BJ (cell line): ENCODE results near the genes IFI27L2 and DICER1.

GRCh38 chr14:93106791-93107086 lies 9.0 kb downstream of the ITPK1 start:
- CAGE, long polyA plus RNA: no peak
- RRBS: 95% methylated on average over 1 of the region's 3 CpGs

GRCh38 chr14:93207885-93208498 lies 936 bp downstream of the UBR7 start:
- CAGE, long polyA plus RNA: no peak
- RRBS: no CpG with 5 or more reads among the region's 5 CpGs

DNA sequence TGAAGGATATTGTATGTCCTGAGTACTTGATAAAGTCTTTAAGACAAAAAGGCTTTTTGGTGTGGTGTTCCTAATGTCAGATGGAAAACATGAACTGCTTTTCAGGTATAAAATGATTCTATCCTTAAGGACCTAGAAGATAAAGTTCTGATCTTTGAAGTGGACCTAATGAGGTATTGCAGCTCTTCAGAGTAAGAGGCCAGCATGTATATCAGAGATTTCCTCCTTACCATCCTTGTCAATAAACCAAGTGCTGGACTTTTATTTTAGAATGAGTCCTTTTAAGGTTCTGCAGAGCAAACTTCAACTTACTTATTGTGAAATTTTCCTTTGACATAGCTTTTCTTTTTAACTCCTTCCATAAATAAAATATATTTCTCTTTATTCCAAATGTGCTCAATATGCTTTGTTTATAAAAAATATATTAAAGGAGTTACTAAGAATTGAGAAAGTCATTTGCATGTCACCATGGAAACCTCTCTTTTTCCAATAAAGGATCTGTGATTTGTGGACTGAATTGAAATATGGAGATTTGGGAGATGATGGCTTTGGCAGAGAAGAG lies 50.2 kb downstream of the UNC79 start:
- CAGE, long polyA plus RNA: no peak

DNA sequence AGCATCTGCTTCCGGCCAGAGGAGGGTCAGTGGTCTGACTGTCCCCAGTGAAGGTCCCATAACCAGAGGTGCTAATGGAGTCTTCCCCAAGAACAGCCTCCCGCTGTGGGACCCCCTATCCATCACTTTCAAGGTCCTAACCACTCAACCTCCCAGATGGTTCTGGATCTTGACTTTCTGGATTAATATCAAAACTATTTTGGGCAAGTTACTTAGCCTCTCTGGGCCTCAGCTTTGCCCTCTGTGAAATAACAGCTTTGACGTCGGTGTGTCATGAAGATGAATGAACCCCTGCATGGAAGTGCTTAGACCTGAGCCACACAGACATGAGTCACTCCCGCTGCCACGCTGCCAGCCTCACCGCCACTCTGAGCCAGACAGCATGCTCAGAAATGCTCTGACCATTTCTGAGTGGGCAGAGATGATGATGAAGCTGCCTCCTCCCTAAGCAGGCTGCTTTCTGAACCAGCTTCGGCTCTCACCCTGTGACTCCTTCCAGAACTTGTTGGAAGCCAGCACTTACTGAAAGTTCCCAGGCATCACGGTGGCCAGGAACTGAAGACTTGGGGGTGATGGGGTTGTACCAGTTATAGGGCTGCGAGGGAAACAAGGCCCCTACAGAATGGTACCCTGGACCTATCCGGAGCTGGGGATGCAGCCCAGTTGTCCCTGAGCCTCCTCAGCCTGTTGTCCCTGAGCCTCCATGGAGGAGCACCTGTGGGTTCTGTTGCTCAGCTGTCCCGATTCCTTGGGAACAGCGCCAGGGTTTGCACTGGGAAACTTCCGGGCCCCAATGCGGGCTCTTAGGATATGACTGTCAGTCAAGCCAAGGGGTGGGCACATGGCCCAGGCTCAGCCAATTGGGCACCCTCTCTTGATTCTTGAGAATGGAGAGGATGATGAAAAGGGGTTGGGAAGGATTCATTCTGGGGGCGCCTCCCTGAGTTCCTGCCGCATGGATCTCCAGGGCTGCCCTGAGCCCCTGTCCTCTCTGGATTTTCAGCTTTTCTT lies 2.0 kb upstream of the CCDC197 start:
- CAGE, long polyA plus RNA: no peak
- RRBS: no CpG with 5 or more reads among the region's 17 CpGs

- CAGE, long polyA plus RNA: no peak
- RRBS: no CpG with 5 or more reads among the region's 1 CpG
Measured at GRCh38 chr14:94054308-94054591, 26.8 kb downstream of the DDX24 start.

- CAGE, long polyA plus RNA: no peak
- RRBS: no CpG with 5 or more reads among the region's 1 CpG
Measured at GRCh38 chr14:94058470-94058865, 22.5 kb downstream of the DDX24 start.

DNA sequence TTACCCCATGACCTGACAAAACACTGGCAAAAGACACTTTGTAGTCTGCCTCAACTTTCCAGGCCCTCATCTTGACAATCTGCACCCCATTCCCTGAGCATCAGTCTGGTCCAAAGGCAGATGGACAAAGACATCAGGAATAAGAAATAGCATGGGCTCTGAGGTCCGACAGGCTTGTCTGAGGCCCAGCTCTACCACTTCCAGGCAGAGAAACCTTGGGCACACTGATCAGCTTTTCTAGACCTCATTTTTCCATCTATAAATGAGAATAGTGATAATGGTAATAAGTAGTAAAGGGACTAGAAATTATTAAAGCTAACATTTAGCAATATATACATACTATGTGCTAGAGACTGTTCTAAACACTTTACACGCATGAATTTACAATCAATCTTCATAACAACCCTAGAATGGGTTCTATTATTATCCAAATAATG lies 21.8 kb downstream of the DDX24 start:
- CAGE, long polyA plus RNA: no peak
- RRBS: no CpG with 5 or more reads among the region's 2 CpGs

DNA sequence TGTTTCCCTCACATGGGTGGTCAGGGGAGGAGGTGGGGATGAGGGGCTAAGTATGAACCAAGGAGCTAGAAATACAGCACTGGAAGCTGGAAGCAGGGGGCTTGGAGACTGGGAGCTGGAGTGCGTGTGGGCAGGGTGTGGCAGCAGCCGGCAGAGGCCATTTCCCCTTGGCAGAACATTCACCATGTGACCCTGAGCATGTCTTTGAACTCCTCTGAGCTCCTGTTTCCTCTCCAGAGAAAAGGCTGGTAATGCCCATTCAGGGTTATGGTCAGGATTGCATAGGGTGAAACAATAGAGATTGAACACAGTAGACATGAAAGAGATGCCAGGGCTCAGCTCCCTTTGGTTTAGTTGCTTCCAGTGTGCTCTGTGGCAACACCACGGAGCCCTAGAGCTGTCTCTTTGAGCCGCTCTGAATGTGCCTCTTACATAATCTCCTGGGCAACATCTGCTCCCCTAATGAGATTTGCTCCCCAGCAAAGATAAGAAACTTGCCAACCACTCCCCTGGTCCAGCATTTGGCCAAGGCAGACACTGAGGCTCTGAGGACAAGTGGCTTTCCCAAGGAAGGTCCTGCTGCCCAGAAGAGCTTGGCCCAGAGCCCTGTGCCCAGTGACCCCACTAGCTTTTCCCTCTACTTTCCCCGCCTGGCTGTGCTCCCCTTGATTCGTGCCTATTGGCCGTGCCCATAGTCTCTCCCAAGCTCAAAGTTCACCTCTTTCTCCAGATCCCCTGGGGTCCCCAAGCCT lies 14.3 kb downstream of the IFI27L2 start:
- CAGE, long polyA plus RNA: no peak
- RRBS: no CpG with 5 or more reads among the region's 7 CpGs

GRCh38 chr14:94128900-94129898 lies at the start of gene IFI27L2:
Gene IFI27L2 (minus strand): TSS chr14:94129604.
- CAGE, long polyA plus RNA: start-site peak on the minus strand at chr14:94129397-94129662, 652 and 671 reads in 2 replicates
- RRBS: 0% methylated on average over 2 of the region's 35 CpGs

DNA sequence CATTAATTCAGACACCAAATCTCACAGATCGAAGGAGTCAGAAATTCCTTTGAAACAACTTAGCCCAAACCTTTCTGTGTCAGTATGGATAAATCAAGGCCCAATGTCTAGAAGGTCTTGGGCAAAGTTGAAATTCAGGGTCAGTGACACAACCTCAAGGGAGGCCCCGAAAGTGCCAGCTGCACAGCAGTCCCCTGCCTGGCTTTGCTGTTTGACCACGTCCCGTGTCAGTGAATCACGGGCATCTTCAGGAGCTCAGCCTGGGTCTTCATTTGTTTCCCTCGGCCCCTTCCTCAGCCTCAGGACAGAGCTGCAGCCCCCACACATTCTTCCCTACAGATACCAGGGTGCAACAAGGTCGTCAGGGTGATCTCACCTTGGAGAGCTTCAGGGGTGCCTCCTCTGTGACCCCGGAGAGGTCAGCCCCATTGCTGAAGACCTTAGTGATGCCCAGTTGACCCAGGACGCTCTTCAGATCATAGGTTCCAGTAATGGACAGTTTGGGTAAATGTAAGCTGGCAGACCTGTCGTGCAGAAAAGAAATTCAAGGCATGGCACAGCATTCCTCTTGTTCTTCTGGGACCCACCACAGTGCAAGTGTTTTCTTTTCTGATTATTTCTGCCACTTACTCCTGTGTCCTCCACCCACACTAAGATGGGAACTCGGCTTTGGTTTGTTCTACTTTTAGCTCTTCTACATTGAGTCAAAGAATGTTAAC lies 9.2 kb downstream of the SERPINA1 start:
- CAGE, long polyA plus RNA: no peak
- RRBS: no CpG with 5 or more reads among the region's 11 CpGs

DNA sequence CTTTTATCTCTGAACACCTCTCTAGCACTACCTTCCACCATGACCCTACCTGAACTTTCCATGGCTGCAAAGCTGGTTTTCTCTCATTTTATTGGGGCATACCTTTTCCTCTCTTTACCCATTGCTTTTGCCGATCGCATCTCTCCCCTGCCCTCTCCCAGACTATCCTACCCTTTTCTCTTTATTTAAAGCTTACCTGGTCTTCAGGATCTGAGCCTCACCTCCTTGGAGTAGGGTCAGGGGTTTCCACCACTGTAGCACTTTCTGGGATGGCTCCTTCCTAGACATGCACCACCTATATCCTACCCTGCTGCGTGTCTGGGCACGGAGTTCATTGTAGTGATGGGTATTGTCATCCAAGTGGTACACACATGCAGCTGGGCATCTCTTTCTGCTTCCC lies 11.2 kb downstream of the SERPINA11 start:
- CAGE, long polyA plus RNA: no peak
- RRBS: no CpG with 5 or more reads among the region's 4 CpGs

- CAGE, long polyA plus RNA: no peak
- RRBS: no CpG with 5 or more reads among the region's 7 CpGs
Measured at GRCh38 chr14:94451052-94451616, 1.5 kb downstream of the SERPINA11 start.

- CAGE, long polyA plus RNA: no peak
- RRBS: no CpG with 5 or more reads among the region's 2 CpGs
Measured at GRCh38 chr14:94475706-94476016, 336 bp downstream of the SERPINA9 start.

DNA sequence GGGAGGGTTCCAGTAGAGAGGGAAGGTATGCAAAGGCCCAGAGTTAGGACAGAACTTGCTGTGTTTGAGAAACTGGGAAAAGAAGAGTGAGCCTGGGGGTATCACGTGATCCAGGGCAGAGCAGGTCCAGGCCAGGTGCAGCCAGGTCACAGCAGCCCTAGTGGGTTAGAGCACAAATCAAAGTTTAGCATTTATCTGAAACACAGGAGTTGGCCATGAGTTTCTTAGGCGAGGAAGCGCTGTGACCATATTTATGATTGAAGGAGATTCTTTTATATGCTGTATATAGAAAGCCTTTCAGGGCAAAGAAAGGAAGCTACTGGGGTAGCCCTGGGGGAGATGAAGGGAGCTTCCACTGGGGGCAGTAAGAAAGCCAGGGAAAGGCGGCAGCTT lies 1.7 kb downstream of the SERPINA5 start:
- CAGE, long polyA plus RNA: no peak
- RRBS: no CpG with 5 or more reads among the region's 4 CpGs

DNA sequence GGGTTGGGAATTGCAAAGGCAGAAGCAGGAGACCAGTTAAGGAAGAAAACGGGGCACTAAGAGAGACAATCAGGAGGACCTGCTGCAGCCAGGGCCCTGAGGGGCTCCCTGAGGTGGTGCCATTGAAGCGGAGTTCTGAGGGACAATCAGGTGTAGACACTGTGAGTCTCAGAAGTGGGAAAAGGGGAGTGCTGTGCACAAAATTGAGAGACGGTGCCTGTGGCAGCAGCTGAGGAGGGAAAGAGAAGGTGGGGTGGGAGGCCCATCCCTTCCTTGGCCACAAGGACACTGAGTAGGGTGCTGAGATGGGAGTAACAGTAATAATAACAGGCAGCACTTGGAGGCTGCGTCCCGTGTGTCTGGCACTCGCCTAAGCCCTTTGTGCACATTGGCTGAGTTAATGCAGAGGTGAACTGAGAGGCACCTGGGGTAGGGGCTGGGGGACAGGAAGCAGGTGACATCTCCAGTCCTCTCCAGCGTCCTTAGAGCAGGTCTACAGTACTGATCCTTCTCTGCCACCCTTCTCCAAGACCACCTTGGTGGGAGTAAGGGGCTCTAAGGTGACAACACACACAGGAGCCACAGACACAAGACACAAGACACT lies 14.9 kb upstream of the SERPINA3 start:
- CAGE, long polyA plus RNA: no peak
- RRBS: no CpG with 5 or more reads among the region's 7 CpGs

DNA sequence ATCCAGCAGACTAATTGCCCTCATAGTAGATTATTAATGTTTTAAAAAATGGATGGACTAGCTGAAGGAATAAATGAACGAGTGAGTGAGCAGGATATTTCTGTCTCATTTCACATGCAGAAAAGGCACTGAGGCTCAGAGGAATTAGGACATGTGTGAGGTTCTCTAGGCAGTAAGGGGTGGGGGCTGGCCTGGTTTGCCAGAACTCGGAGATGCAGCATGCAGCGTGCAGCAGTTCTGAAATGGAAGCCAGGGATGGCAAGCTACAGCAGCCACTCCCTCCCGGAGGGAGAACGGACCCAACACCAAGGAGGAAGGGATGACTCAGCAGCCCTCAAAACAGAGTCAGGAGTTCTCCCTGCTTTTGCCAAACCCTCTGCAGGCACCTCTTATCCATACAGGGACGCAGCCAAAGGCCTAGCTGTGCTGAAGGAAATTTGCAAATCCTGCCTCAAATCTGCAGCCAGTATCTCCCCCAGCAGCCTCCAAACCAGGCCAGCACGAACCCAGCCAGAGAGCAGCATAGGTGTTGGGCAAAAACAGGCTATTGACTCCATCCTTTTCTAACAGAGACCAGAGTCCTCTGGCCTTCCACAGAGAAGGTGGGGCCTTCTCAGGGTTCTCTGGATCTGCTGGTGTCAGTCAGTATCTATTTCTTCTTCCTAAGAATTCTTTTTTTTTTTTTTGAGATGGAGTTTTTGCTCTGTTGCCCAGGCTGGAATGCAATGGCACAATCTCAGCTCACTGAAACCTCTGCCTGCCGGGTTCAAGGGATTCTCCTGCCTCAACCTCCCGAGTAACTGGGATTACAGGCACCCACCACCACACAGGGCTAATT lies 10.2 kb upstream of the SERPINA3 start:
- CAGE, long polyA plus RNA: no peak
- RRBS: no CpG with 5 or more reads among the region's 9 CpGs

GRCh38 chr14:94907634-94908263 lies 137.8 kb upstream of the GSC start:
- CAGE, long polyA plus RNA: no peak
- RRBS: no CpG with 5 or more reads among the region's 30 CpGs

DNA sequence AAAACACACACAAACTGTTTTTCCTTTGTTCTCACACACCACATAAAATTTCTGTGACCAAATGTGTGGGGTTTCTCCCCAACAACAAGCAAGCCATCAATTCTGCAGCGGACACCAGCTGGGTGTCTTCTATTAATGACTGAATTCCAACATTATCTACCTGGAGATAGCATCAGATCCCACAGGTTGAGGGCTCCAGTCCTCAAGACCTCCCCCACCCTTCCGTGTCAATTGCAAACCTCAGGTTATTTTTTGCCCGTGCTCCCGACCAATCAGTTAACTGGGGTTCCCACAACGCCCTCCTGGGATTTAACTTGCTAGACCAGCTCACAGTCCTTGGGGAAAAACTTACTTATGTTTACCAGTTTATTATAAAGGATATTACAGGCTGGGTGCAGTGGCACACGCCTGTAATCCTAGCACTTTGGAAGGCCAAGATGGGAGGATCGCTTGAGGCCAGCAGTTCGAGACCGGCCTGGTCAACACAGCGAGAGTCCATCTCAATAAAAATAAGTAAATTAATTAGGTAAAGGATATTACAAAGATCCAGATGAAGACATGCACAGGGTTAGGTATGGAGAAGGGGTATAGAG lies 9.7 kb downstream of the DICER1 start:
- CAGE, long polyA plus RNA: no peak
- RRBS: no CpG with 5 or more reads among the region's 10 CpGs

GRCh38 chr14:95156598-95157613 lies at the start of gene DICER1:
Gene DICER1 (minus strand): TSS chr14:95157529.
- CAGE, long polyA plus RNA: start-site peak on the minus strand at chr14:95157354-95157433, 164 and 17 reads in 2 replicates; start-site peak on the minus strand at chr14:95157508-95157564, 131 and 77 reads in 2 replicates
- RRBS: 1% methylated on average over 47 of the region's 127 CpGs

- CAGE, long polyA plus RNA: no peak
- RRBS: no CpG with 5 or more reads among the region's 19 CpGs
Measured at GRCh38 chr14:95190844-95191866, 33.8 kb upstream of the DICER1 start.